Osteoblast (primary cell): ENCODE measurements around the gene MICAL2.

- CAGE, long polyA plus RNA: no peak
- RRBS: no CpG with 5 or more reads among the region's 4 CpGs
Observed at GRCh38 chr11:10318485-10318955, 13.6 kb downstream of the ADM start.

DNA sequence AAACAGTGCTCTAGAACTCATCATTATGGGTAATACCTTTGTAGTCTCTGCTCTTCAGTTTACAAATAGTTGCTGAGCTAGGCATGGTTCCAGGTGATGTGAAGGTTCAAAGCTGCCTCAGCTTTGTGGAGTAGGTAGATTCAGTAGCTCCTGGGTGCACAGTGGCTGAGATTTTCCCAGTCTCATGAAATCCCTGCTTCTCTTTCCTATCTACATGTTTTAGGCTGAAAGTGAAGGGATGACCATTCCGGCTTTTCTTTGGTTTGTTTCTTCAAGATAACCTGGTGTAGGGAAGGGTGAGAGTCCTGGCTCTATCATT lies 21.9 kb downstream of the ADM start:
- CAGE, long polyA plus RNA: no peak
- RRBS: no CpG with 5 or more reads among the region's 1 CpG

DNA sequence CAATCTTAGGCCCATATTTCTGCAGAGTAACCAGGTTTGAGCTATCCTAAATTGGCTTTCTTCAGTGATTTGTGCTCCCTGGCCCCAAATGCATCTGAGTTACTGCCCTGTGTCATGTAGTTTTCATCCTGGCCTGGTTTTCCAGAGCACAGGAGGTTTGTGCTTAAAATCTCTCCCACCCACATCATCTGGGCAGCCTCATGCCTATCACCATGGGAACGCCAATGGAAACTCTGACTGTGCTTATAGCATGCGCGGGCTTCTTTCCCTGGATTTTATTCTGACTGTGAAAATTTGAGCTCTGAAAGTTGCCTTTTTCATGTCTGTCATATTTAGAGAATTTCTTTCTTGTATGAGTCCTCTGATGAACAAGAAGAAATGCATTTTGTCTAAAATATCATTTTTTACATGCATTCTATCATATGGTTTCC lies 55.3 kb downstream of the IRAG1 start:
- CAGE, long polyA plus RNA: no peak
- RRBS: no CpG with 5 or more reads among the region's 3 CpGs

DNA sequence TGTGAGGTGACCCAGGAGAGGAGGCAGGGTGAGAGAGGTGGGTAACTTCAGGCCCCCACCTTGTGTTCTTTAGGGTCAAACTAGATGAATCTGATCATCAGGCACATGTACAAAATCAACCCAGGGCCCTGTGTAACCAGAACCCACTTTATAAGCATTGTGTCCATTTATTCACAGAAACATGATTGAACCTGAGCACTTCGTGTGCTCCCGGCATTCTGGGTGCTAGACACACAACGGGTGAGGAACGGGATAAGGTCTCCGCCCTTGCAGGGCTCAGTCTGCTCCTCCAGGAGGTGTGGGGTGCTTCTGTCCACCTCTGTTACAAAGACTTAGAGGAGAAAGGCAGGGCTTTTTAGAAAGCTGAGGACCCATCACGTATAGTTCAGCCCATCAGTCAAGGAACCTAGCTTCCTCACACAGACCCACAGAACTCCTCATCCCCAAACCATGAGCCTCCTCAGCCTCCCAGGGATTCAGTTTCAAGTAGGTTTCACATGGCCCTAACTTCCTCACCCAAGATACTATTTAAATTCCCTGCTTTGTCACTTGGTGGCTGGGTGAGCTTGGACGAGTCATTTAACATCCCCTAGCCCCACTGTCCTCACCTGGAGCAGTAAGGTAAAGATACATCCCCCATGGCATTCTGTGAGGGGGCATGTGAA lies 2.4 kb downstream of the IRAG1 start:
- CAGE, long polyA plus RNA: no peak
- RRBS: no CpG with 5 or more reads among the region's 7 CpGs

- CAGE, long polyA plus RNA: no peak
- RRBS: no CpG with 5 or more reads among the region's 5 CpGs
Observed at GRCh38 chr11:10772898-10773336, 21.9 kb downstream of the CTR9 start.

GRCh38 chr11:10824915-10825408 lies 16.2 kb upstream of the EIF4G2 start:
- CAGE, long polyA plus RNA: no peak
- RRBS: no CpG with 5 or more reads among the region's 4 CpGs

DNA sequence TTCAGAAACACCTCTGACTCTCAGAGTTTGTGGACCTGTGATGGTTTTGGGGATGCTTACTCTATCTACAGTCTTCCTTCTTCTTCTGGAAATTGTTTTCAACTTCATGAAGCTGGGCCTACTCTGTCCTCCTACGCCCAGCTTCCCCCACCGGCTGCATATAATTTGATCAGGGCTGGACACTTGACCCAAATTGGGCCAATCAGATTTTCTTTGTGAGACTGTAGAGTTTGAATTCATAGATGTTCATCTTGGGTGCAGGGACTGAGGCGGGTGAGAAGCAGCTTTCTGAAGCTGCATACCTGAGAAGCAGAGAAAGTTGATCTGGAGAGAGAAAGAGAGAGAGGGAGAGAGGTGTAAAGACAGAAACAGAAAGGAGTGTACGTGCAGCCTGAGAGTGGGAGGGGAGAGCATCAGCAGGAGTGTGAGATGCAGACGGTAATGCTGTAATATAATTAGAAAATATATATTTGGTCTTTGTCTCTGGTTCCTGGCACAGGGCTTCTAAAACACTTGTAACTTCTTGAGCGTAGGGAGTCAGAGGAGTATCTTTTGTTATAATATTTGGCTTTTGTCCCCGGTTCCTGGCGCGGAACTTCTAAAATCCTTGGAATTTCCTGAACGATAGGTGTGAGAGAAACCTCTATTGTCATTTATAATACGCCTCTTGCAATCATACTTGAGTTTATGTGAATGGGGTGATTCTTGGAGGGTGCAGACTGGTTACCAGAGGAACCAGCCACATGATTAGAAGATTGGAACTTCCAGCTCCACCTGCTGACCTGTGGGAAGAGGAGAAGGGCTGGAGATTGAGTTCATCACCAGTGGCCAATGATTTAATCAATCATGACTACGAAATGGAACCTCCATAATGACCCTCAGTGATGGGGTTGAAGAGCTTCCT lies 53.9 kb upstream of the ZBED5 start:
- CAGE, long polyA plus RNA: no peak
- RRBS: no CpG with 5 or more reads among the region's 12 CpGs

GRCh38 chr11:11354787-11355809 lies 2.0 kb upstream of the CSNK2A3 start:
- CAGE, long polyA plus RNA: no peak
- RRBS: no CpG with 5 or more reads among the region's 8 CpGs

GRCh38 chr11:11582025-11582824 lies 39.6 kb downstream of the GALNT18 start:
- CAGE, long polyA plus RNA: no peak
- RRBS: no CpG with 5 or more reads among the region's 5 CpGs

- CAGE, long polyA plus RNA: no peak
- RRBS: 3% methylated on average over 3 of the region's 49 CpGs
Observed at GRCh38 chr11:11620900-11621359, 875 bp downstream of the GALNT18 start.

- CAGE, long polyA plus RNA: no peak
- RRBS: no CpG with 5 or more reads among the region's 8 CpGs
Observed at GRCh38 chr11:11691810-11692234, 70.0 kb upstream of the GALNT18 start.

DNA sequence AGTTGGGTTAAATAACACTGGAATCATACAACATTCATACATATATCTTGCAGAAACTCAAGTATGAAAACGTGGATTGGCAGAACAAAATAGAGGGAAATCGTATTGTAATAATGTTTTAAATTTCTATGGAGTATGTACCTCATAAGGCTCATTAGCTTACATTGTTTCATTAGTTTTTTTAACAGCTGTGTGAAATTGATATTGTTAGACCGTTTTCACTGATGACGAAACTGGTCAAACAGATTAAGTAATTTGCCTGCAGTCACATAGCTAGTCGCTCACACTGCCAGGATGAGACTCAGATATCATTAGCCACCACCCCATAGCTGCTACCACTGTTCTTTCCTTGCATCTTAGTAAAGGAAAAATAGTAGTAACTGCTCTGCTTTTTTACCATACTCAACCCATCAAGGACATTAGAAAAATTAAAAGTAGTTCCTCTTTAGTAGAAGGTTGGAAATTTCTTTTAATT lies 64.0 kb downstream of the DKK3 start:
- CAGE, long polyA plus RNA: no peak
- RRBS: no CpG with 5 or more reads among the region's 5 CpGs

GRCh38 chr11:11963506-11964360 lies 44.7 kb downstream of the DKK3 start:
- CAGE, long polyA plus RNA: no peak
- RRBS: no CpG with 5 or more reads among the region's 4 CpGs

DNA sequence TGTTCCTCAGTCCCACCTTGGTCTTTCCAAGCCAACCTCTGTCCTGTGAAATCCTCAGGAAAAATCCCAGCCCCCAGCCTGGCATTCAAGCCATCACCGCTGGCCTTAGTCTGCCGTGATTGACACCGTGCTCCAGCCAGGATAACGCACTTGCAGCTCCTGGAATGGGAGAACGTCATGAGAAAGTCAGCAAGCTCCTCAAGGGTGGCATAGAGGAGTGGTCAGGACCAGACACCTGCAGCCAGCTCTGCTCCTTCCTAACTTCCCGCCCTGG lies 1.1 kb upstream of the DKK3 start:
- CAGE, long polyA plus RNA: no peak
- RRBS: no CpG with 5 or more reads among the region's 6 CpGs

DNA sequence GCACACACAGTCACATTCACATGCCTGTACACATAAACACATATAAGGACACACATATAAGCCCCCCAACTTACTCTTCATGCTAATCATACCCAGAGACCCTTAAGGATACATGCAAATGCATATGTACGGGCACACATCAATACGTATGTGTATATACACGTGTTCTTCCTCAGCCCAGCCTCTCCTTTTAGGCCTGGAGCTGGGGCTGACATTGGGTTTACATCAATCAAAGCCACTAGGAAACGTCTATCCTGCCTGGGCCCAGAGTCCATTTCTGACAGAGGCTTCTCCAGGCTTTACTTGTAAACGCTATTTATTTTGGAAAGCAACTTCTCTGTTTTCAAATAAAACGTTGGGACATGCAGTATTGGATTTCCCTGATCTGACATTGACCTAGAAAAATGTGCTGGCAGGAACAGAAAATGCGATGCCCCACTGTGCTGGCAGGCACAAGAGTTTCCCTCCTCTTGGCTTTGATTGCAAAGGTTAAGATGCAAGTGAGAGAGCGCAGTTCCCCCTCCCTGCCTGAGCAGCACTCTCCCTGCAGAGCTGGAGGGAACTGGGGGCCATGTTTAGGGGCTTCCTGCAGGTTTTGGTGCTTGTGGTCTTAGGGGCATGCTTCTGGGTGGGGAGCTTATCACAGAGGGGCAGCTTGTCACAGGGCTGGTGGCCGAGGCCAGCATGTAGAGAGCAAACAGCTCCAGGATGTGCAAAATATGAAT lies 42.0 kb upstream of the DKK3 start:
- CAGE, long polyA plus RNA: no peak
- RRBS: no CpG with 5 or more reads among the region's 9 CpGs

GRCh38 chr11:12110505-12111456 lies at the start of gene MICAL2:
TSS of gene MICAL2 (plus strand) at chr11:12110590.
- CAGE, long polyA plus RNA: no peak
- RRBS: 3% methylated on average over 39 of the region's 92 CpGs

- CAGE, long polyA plus RNA: no peak
- RRBS: no CpG with 5 or more reads among the region's 1 CpG
Observed at GRCh38 chr11:12157596-12158205, 47.3 kb downstream of the MICAL2 start.

DNA sequence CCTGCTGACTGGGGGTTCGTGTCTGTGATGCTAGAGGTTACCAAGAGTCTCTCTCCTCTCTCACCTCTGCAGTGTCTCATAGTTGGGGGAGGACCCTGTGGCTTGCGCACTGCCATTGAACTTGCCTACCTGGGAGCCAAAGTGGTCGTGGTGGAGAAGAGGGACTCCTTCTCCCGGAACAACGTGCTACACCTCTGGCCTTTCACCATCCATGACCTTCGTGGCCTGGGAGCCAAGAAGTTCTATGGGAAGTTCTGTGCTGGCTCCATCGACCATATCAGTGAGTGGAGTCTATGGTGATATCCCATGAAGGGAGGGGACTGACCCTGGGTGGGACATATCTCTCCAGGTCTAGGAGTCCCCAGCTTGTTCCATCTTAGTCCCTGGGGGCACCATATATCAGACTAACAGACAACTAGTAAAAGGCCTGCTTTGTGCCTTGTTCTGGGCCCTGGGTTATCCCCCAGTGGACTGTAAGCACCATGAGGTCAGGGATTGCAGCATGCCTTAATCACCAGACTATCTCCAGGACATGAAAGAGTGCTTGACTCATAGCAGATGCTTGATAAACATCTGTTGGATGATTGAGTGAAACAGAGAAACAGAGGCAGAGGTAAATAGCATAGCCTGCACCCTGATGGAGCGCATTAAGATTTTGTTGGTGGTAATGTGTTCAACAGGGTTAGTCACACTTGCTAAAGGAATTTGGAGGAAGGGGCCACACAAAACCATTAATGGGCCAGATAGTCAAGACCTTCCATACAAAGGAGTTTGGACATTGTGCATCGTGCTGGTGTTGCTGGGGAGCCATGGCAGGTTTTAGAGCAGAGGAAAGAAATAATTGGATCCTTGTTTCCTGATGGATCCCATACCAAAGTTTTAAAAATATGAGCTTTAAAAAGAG lies 94.0 kb downstream of the MICAL2 start:
- CAGE, long polyA plus RNA: no peak
- RRBS: no CpG with 5 or more reads among the region's 9 CpGs

- CAGE, long polyA plus RNA: no peak
- RRBS: no CpG with 5 or more reads among the region's 2 CpGs
Observed at GRCh38 chr11:12246447-12246919, 130.9 kb upstream of the PARVA start.

DNA sequence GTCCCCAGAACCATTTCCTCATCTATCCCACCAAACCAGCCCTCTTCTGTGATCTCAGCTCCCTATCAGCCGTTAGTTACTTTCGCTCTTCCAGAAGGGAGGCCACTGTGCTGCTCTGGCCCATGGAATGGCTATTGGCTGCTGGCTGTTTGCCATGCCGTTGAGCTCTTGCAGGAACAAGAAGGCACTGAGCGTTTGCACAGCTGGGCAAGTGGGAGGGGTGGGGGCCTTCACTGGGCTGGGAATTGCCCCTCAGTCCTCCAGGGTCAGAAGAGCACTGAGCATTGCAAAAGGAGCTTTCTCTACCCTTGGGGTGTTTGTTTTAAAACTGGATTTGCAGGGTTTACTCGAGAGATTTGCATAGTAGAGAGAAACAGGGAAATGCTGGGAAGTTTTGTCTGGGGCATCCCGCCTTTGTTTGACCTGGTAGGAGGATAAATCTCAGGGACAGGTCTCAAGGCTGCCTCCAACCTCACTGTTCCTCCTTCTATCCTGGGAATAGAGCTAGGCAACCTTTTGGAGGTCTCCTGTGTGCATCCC lies 129.0 kb upstream of the PARVA start:
- CAGE, long polyA plus RNA: no peak
- RRBS: no CpG with 5 or more reads among the region's 6 CpGs